Jurkat, Clone E6-1 (cell line): ENCODE measurements around the genes DAPK2 and RBPMS2.

GRCh38 chr15:64010616-64011243 is 35.6 kb downstream of the DAPK2 start:
- RRBS = no CpG with 5 or more reads among the region's 5 CpGs

- RRBS = 13% methylated on average over 31 of the region's 120 CpGs
These were observed at the start of gene DAPK2 for GRCh38 chr15:64045686-64046945. Gene DAPK2 (minus strand): TSS chr15:64046485.

- RRBS = no CpG with 5 or more reads among the region's 6 CpGs
These were observed 7.9 kb upstream of the PPIB start for GRCh38 chr15:64170513-64171403.

GRCh38 chr15:64499189-64500180 is 39.1 kb downstream of the ZNF609 start:
- RRBS = no CpG with 5 or more reads among the region's 17 CpGs

- RRBS = no CpG with 5 or more reads among the region's 2 CpGs
These were observed 140.8 kb downstream of the RBPMS2 start for GRCh38 chr15:64634467-64635041.

- RRBS = no CpG with 5 or more reads among the region's 2 CpGs
These were observed 123.8 kb downstream of the RBPMS2 start for GRCh38 chr15:64651568-64651919.

DNA sequence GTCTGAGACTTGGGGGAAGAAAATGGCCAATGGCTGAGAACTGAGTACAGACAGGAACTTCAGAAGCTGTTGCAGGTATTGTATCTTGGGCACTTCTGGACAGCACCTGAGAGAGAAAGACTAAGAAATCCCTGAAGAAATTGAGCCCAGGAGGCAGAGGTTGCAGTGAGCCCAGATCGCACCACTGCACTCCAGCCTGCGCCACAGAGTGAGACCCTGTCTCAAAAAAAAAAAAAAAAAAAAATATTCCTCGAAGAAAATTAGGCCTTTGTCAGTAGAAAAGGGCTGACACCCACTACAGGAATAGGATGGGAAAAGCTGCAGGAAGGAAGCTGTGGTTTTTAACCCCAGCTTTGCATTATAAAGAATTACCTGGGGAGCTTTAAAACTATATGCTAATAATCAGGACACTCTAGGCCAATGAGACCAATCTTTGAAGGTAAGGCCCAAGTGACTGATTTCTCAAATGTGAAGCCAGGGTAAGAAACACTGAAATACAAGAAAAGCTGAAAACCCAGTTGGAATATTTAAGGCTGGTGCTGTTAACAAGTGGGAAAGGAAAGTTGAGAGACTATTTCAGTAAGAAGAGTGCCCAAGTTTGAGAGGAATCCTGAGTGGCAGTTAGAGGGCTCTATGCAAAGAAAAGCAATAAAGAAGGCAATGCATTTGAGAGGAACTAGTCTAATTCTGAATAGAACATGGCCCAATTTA is 74.4 kb downstream of the RBPMS2 start:
- RRBS = no CpG with 5 or more reads among the region's 3 CpGs

DNA sequence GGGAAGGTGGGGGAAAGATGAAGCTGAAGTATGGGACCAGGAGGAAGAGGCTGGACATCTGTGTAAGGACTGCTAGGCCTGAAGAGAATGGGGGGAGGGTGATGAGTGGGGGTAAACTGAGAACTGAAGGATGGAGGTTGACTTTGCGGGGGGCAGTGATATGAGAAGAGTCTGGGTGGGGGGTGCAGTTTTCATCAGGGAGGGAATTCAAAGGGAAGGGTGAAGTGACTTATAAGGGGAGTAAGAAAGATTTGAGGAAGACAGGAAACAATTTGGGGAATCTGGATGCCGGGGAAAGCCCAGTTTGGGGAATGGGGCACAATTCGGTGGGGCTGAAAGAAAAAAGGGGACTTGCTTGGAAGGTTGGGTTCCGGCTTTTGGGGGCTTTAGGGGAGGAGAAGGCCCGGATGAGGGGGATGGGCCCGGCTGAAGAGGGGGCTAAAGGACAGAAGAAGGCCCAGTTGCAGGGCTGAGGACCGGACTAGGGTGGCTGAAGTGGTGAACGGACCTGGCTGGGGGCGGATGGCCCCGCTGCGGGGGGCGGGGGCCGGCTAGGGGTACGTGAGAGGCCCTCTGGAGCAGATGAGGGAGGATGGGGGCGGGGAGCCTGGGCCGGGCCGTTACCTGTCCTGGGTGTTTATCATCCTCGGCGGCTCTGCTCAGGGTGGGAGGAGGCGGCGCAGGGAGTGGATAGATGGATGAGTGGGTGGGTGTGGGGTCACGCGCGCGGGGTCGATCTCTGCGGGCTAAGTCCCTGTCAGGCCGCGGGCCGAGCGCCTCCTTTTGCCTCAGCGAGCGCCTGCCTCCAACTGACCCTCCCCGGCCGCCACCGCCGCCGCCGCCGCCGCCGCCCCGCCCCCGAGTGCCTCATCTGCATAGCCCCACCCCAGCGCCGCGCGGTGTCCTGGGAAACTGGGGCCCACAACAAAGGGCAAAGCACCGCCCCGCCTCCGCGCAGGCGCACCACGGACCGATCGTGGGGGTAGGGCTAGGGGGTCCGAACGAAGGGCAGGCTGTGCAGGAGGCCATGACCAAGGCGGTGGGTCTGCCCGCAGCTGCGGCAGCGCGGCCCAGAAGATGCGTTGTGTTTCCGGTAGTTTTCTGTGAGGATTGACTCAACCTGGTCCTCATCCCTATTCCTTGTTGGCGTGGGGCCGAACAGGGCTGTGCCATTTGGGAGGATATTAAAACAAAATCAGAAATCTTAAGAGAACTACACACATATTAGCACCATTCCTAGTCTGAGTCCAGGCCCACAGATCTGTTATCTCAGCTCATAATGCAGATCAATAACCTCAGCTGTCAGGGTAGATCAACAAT is 72.5 kb downstream of the RBPMS2 start:
- RRBS = 6% methylated on average over 12 of the region's 67 CpGs

DNA sequence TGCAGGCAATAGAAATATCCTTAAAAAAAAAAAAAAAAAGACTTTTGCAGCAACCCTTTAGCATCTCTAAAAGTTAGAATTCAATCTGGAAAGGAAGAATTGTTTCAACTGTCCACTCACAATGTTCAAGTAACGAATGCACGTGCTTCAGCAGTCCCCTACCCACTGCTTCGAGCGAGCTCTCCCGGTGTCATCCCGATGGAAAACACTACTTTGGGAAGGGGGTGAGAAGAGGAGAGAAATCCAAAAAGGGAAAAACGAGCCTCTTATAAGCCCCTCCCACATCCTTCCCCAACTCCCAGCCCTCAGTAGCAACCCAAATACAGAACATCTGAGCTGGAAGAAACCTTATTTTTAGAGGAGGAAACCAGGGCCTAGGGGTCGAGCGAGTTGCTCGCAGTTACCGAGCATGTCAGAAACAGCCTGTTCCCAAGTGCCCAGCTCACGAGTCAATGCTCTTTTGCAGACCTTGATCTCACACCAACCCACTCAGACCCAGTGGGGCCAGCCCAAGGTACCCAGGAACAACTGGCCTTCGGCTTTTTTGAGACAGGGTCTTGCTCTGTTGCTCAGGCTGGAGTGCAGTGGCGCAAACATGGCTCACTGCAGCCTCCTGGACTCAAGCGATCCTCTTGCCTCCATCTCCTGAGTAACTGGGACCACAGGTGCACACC is 14.2 kb downstream of the RBPMS2 start:
- RRBS = no CpG with 5 or more reads among the region's 15 CpGs

DNA sequence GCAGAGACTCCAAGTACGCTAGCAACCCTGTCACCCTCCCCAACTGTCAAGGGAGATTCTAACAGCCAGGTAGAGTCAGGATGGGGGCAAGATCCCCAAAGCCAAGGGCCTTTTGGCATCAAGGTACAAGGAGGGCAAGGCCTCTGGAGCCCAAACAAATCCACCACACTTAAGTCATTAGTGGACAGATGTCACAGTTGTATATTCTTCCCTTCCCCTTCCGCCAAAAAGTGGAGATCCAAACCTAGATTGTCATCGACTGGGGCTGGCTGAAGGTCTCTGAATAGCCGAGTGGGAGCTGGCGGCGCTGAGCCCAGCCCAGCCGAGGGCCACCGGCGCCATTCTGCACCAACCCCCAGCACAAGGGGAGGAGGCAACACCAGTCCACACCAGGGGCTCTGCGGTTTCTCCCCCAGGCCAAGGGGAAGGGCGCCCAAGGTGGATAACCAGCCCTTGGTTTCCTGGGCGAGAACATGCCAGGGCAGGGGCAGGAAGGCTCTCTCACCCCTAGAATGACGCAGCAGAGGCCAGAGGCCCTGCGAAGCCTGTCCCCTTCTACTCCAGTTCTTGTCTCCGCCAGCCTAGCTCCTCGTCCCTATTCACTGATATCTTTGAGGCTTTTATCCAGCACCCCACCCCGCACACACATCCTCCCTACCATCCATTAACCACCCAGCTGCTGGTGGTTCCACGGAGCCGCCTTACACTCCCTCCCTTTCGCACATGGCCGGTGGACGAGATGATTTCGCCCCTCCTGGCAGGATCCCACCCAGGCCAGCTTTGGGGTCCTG is 1.4 kb downstream of the RBPMS2 start:
- RRBS = no CpG with 5 or more reads among the region's 23 CpGs

DNA sequence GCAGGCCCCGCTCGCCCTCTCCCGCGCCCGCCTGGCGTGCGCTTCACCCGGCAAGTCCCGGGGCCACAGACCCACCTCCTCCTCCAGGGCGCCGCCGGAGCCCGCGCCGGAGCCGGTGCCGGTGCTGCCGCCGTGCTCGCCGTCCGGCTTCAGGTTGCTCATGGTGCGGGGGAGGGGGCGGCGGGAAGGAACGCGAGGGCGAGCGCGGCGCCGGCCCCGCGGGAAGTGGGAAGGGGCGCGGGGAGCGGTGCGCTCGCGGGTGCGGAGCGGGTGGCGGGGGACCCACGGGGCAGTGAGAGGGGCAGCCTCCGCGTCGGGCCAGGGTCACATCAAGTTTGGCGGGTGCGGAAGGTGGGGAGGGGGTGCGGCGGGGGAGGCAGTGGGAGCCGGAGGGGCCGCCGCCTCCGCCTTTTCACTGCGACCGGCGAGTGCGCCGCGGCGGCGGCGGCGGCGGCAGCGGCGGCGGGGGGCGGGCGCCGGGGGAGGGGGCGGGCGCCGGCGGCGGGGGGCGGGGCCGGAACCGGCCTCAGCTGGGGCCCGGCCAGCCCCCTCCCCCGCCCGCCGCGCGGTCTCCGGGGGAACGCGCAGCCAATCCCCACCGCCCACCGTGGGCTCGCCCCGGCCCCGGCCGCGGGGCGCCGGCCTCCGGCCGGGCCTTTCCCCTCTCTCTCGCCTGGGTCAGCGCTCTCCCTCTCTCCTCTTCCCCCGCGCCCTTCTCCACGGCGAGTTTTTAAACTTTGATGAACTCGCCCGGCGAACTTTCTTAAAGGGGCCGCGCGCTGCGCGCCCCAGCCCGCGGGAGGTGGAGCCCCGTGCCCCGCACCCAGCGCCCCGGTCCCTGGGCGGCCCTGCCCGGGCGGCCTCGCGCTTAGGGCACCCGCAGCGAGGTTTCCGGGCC is at the start of gene RBPMS2:
Gene RBPMS2, minus strand, starts transcription at position 432 of the 898 bp plus-strand sequence.
- RRBS = 7% methylated on average over 70 of the region's 128 CpGs

DNA sequence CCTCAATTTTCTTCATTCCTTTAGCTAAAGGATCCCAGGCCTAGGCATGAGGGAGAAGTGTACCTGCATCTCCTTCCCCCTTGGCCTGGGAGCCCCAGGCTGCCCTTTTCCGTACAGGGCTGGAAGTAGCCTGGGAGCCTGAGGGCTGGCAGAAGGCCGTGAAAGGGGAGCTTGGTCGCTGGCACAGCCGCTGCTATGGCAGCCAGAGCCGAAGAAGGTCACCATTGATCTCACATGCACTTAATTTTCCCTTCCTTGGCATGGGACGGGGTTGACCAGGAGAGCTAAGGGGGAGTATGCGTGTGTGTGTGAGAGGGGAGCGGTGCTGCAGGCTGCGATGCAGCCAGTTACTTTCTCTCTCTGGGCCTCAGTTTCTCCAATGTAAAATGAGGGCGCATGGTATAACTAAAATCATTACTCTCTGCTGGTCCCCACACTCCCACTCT is 995 bp upstream of the PLEKHO2 start:
- RRBS = no CpG with 5 or more reads among the region's 10 CpGs

- RRBS = no CpG with 5 or more reads among the region's 24 CpGs
These were observed 322 bp downstream of the PLEKHO2 start for GRCh38 chr15:64842039-64842434.

- RRBS = 100% methylated on average over 1 of the region's 13 CpGs
These were observed 3.2 kb downstream of the PLEKHO2 start for GRCh38 chr15:64844415-64845786.

- RRBS = no CpG with 5 or more reads among the region's 8 CpGs
These were observed 33.8 kb downstream of the PLEKHO2 start for GRCh38 chr15:64875209-64876156.

DNA sequence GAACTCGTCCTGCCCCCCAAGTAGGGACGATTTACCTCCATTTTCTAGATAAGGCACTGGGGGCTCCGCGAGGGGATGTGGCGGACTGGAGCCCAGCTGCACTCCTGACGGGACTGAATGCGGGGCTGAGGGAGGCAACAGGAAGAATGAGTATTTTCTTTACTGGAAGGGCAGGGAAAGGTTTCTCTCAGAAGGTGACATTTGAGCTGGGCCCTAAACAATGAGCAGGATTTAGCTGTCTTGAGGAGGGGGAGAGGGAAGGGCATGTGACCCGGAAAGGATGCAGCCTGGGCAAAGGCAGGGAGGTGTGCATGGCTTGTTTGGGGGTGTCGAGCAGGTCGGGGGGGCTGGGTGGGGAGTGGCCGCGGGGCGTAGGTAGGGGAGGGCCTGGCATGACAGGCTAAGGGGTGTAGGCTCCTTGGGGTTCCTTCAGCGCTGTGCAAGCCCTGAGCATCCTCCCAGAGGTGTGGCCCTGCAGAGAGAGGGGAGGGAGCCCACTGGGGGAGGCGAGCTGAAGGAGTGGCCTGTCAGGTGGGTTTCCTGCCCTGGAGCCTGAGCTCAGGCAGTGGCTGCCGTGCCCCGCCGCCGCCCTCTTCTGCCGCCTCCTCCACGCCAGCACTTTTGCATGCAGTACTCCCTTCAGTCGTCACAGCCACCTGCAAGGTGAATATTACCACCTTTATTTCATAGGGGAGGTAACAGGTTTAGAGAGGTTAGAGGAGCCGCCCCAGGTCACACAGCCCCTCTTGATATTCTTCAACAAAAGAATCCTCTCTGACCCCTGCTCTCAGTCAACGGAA is 17.2 kb upstream of the ANKDD1A start:
- RRBS = no CpG with 5 or more reads among the region's 24 CpGs

DNA sequence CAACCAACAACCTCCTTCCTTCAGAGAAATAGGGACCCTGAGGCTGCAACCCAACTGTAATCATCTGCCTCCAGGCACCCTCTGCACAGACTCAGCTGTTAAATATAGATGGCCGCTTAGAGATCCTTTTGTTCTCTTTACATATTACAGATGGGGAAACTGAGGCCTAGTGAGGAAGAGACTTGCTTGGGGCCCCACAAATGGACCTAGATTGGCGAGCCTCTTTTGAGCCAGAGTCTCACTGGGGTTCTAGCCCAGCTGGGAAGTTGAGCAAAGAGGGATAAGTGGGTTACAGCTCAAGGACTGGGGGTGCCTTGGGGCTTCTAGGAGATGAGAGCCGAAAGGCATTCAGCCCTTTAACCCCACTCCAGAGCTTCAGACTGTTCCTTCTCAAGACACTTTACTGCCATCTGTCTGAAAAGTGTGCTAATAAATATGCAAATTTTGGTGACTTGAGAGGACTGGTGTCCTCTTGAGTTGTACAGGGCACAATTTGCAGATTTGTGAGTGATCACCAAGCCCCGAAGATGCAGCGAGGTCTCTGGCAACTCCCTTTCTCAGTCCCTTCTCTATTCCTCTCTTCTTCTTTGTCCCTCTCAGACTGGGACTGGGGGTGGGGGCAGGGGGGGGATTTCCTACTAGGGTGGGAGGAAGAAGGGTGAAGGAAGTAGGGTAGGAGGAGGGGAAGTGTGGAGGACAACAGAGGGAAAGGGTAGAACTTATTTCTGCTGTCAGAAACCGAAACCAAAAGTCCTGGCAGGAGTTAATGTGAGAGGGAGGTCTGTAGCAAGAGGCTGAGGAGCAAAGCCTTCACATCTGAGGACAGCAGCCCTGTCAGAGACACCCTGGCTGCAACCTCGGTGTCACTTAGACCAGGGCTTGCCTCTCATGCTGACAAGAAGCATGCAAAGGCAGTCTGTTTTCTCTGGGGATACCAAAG is 16.3 kb upstream of the ANKDD1A start:
- RRBS = no CpG with 5 or more reads among the region's 7 CpGs

GRCh38 chr15:64905293-64905842 is 6.3 kb upstream of the ANKDD1A start:
- RRBS = 0% methylated on average over 3 of the region's 26 CpGs

DNA sequence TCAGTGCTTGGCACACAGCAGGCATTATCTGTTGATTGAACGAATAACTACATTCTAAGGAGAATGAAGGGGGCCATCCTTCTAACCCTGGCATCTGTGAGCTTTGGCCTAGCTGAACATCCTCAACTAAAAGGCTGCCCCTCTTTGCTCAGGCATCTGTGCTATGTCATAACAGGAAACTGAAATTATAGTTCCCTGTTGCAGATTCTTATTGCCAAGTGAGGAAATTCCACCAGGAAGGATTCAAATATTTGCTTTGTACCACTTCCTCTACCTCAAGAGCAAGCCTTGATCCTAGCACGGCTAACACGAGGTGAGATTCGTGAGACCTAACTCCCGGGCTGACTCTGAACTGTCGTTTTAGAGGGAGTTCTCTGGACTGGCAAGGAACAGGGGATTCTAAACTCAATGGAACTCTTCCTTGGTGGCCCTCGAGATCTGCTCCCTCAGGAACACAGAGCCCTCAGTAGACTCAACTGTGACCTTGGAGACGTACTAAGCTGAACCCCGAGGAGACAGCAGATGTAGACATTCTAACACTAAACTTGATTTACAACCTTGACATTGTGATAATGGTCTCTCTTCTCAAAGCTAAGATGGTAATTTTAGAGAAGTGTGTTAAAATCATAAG is 4.3 kb downstream of the SPG21 start:
- RRBS = no CpG with 5 or more reads among the region's 9 CpGs

- RRBS = no CpG with 5 or more reads among the region's 3 CpGs
These were observed 2.2 kb upstream of the SLC51B start for GRCh38 chr15:65043045-65043293.